ENCODE data around the gene CSNK1D.

DNA sequence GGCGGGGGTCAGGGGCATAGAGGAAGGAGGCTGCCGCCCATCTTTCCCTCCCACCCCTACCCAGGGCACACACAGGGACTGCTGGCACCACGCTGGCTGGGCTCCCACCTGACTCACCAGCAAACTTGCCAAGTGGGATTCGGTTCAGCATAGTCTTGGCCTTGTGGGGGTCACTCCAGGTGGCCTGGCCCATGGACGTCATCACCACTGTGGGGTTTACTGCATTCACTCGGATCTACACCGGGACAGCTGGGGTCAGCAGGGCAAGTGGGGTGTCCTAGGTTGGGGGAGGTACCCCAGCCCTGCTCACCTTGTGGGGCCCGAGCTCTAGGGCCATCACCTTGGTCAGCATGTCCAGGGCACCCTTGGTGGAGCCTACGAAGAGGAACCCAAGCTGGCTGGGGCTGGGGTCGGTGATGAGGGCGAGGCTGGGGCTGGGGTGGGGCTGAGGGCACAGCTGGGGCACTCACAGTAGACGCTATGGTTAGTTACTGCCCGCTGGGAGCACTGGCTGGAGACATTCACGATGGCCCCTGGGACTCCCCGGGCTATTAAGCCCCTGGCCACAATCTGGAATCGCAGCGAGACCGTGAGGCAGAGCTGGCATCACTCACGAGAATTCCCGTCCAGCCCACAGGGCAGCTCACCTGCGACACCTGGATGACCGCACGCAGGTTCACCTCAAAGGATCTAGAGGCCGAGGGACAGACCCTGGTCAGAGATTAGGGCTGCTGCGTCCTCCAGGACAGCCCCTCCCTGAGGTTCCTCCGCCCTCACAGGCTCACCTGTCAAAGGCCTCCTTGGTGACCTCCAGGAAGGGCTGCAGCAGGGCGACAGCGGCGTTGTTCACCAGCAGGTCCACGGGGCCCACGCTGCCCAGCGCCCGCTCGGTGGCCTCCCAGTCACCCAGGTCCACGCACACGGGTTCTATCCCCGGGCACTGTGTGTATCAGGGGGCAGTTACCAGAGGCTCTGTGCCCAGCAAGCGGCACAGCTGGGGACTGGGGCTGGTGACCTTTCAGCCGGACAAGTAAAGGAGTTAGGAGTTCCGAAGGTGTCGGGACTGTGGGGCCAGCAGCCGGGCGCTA is 1.1 kb downstream of the DCXR start:
- PRO-cap, 3 experiments = peak in 1 of 3 experiments; most common minus-strand start position 1,003 of the sequence (in 1)
- RAMPAGE, long total RNA, 4 experiments = start-site peak on the minus strand in 1 of 4 experiments, centred at position 897 of the sequence, 8 reads per replicate
- RRBS = 2% methylated on average over 5 of the region's 43 CpGs

DNA sequence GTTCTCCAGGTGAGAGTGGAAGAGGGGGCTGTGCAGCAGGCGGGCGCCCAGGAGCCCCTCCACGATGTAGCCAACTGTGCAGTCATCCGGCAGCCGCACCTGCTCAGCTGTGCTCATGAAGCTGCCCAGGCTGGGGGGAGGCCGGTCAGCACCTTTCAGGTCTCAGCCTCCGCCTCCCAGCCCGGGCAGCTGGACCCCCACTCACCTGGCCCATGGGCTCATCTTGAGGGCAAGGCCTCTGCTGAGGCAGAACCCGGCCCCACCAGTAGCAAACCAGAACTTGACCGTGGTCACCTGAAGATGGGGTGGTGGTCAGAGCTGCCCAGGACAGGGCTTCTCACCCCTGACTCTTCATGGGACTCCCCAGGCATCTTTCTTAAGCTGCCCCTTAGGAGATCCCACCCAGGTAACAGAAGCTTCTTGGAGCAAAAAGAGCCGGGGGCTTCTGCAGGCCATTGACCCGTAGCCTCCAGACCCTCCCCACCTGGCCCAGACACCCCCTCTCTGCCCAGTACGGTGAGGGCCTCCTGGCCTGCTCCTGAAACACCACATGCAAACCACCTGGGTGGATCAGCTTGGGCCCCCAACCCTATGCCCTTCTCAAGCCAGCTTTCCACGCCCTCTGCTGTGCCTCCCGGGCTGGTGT is 1.8 kb downstream of the RFNG start:
- PRO-cap, 3 experiments = no peak in any of the 3 experiments
- RAMPAGE, long total RNA, 4 experiments = no peak in any of the 4 experiments
- RRBS = 92% methylated on average over 6 of the region's 15 CpGs

GRCh38 chr17:82050581-82051234 is 903 bp downstream of the RFNG start:
- PRO-cap, 3 experiments = peak in 2 of 3 experiments; most common plus-strand start chr17:82051160 (in 1)
- RAMPAGE, long total RNA, 4 experiments = start-site peak on the plus strand in 2 of 4 experiments, at chr17:82050948-82051210 at its widest, 11 to 19 reads per replicate
- RRBS = 8% methylated on average over 8 of the region's 42 CpGs

- PRO-cap, 3 experiments = no peak in any of the 3 experiments
- RAMPAGE, long total RNA, 4 experiments = no peak in any of the 4 experiments
- RRBS = 95% methylated on average over 10 of the region's 47 CpGs
Measured at GRCh38 chr17:82080695-82081454, 15.3 kb upstream of the DUS1L start.

- PRO-cap, 3 experiments = no peak in any of the 3 experiments
- RAMPAGE, long total RNA, 4 experiments = no peak in any of the 4 experiments
- RRBS = no CpG with 5 or more reads among the region's 21 CpGs
Measured at GRCh38 chr17:82089438-82089945, 8.5 kb downstream of the FASN start.

GRCh38 chr17:82096032-82096857 is 1.8 kb downstream of the FASN start:
- PRO-cap, 3 experiments = peak in 1 of 3 experiments; most common plus-strand start chr17:82096214 (in 1)
- RAMPAGE, long total RNA, 4 experiments = no peak in any of the 4 experiments
- RRBS = 90% methylated on average over 4 of the region's 33 CpGs

DNA sequence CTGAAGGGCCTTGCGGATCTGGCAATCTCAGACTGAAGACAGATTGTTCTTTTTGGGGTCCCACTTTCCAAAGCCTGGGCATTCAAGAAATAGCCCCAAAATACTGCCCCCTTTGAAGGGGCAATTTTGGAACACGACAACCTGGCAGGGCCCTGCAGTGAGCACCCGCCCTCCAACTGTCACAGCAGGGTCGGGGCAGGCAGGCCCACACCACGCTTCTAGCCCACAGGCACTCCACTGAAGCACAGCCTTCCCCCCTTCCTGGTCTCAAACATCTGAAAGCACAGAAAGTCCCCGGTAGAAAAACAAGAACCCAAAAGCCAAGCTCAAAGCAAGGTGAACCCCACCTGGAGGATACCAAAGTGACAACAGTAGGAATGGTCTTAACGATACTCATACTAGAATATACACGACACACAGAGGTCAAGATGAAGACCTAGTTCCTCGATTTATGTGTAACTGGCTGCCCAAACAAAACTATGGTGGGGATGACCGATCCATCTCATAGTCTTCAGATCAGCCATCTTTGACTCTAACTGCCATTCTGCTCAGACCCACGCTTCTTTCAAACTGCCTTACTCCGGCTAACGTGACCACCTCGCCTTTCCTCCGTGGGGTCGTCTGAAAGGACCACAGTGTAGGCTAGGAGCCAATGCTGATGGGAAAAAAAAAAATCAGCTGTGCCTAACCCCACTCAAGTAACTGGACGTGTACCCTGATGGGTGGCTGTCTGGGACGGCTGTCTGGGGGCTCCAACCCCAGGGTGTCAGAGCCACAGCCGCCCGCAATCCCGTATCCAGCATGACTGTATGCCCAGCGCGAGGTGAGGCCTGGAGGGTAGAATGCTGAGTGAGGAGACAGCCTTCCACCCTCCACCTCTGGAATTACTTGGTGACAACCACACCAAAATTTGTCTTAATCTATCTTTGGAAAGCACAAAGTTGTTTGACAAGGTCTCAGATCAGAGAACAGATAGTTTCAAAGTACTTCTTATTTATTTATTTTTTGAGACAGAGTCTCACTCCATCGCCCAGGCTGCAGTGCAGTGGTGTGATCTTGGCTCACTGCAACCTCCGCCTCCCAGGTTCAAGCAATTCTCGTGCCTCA is 3.1 kb downstream of the CSNK1D start:
- PRO-cap, 3 experiments = peak in 1 of 3 experiments; most common minus-strand start position 620 of the sequence (in 1)
- RAMPAGE, long total RNA, 4 experiments = no peak in any of the 4 experiments
- RRBS = no CpG with 5 or more reads among the region's 26 CpGs

DNA sequence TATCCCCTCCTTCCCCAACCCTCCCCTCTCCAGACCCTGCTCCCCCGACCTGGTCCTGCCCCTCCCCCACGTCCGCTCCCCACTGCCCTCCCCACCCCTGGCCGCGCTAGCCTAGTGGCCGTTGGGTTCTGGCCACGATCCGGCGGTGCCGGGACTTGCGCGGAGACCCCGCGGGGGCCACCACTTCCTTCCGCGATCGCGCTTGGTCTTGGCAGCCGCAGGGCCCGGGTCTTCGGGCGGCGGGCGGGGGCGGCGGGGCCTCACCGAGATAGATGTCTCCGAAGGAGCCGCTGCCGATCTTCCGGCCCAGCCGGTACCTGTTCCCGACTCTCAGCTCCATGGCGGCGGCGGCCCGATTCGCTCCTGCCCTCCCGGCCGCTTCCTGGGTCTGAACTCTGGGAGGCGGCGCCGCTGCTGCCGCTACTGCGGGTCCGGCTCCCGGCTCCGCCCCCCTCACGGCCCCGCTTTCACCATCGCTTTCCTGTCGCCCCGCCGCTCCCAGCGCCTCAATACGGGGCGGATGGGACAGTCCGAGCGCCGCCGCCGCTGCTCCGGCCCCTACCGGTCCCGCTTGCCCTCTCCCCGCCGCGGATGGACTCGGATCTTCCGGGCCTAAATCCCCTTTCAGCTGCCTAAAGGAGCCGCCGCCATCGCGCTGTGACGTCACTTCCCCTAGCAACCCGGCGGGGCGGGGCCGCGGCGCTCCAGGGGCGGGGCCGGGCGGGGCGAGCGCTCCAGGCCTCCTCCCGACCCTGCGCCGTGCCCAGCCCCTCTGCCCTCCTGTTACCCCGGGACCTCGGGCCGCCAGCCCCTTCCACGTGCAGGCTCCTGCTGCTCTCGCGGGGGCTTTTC is at the start of gene CSNK1D:
TSS of gene CSNK1D (minus strand) at position 659 of the 852 bp plus-strand sequence.
- PRO-cap, 3 experiments = peak in 3 of 3 experiments; most common plus-strand start position 737 of the sequence (in 1); most common minus-strand start position 390 of the sequence (in 3)
- RAMPAGE, long total RNA, 4 experiments = start-site peak on the plus strand in 2 of 4 experiments, centred at positions 734 to 749 of the sequence, 10 to 16 reads per replicate; start-site peak on the minus strand in 4 of 4 experiments, centred at positions 375 to 660 of the sequence, 21 to 463 reads per replicate
- RRBS = 2% methylated on average over 67 of the region's 95 CpGs

DNA sequence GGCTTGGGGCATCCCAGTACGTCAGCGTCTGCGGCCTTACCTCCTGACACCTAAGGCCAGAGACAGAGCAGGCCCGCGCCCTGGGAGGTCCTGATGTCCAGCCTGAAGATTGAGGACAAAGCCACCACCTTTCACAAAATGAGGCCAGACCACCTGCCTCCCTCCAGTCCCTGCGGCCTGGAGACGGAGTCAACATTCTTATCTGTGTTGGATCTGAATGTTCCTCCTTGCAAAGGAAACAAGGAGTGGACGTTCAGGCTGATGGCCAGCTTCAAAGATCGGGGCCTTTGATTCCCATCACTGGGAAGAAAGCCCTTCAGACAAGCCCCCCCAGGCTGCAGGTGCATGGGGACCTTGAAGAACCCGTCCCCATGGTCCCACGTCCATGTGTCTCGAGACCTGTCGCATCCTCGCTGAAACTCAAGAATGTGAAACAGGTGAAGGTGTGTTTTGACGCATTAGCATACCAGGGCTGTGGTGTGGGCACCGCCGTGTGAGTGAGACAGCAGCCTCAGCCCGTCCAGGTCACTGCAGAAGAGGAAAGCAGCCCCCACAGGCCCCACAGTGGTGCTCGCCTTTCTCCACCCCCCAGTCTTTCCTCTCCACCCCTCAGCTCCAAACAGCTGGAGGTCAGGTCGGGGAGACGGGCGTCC is 673 bp upstream of the CSNK1D start:
- PRO-cap, 3 experiments = no peak in any of the 3 experiments
- RAMPAGE, long total RNA, 4 experiments = no peak in any of the 4 experiments
- RRBS = no CpG with 5 or more reads among the region's 22 CpGs

GRCh38 chr17:82297285-82297803 is 20.1 kb downstream of the CD7 start:
- PRO-cap, 3 experiments = peak in 3 of 3 experiments; most common plus-strand start chr17:82297557 (in 2); most common minus-strand start chr17:82297462 (in 2)
- RAMPAGE, long total RNA, 4 experiments = no peak in any of the 4 experiments
- RRBS = no CpG with 5 or more reads among the region's 19 CpGs

- PRO-cap, 3 experiments = peak in 1 of 3 experiments; most common plus-strand start chr17:82443960 (in 1)
- RAMPAGE, long total RNA, 4 experiments = no peak in any of the 4 experiments
- RRBS = 31% methylated on average over 1 of the region's 17 CpGs
Measured at GRCh38 chr17:82443849-82444143, 6.8 kb downstream of the CYBC1 start.

DNA sequence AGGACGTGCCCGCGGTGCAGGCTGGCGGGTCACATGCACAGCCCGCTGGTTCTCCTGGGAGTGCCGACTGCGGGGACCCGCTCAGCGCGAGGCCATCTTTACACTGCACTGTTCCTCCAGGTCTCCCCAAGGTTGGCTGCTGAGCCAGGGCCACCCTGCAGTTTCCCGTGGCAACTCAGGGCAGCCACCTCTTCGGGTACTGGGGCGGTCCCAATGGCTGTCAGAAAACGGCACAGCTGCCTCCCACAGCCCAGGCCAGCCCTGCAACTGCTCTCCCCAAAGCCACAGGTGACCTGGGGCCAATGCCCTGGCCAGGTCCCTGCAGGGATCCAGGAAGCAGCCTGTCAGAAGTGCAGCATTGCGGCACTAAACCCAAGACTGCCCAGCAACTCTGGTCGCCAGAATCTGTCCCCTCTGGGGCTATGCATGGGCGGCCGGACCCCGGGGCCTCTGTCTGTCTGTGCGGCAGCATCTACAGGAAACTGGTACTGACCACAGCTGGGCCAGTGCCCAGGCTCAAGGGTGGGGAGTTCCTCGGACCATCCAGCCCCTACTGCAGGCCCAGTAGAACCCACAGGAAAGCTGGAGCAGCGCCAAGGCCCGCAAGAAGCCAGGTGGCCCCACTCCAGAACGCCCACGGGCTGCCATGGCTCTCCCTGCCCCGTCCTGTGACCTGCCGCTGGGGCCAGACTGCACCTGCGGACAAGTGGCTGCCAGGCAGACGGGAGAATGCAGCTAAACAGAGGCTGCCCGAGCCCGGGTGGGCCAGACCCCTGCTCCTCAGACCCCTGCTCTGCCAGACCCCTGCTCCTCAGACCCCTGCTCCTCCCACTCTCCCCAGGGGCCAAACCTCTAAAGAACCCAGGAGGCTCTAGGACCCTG is 5.5 kb downstream of the CYBC1 start:
- PRO-cap, 3 experiments = no peak in any of the 3 experiments
- RAMPAGE, long total RNA, 4 experiments = no peak in any of the 4 experiments
- RRBS = no CpG with 5 or more reads among the region's 31 CpGs

- PRO-cap, 3 experiments = peak in 3 of 3 experiments; most common plus-strand start chr17:82528962 (in 2); most common minus-strand start chr17:82528932 (in 2)
- RAMPAGE, long total RNA, 4 experiments = no peak in any of the 4 experiments
- RRBS = no CpG with 5 or more reads among the region's 15 CpGs
Measured at GRCh38 chr17:82528674-82529311, 9.3 kb downstream of the FOXK2 start.

- PRO-cap, 3 experiments = no peak in any of the 3 experiments
- RAMPAGE, long total RNA, 4 experiments = no peak in any of the 4 experiments
- RRBS = no CpG with 5 or more reads among the region's 11 CpGs
Measured at GRCh38 chr17:82544976-82545460, 25.5 kb downstream of the FOXK2 start.

DNA sequence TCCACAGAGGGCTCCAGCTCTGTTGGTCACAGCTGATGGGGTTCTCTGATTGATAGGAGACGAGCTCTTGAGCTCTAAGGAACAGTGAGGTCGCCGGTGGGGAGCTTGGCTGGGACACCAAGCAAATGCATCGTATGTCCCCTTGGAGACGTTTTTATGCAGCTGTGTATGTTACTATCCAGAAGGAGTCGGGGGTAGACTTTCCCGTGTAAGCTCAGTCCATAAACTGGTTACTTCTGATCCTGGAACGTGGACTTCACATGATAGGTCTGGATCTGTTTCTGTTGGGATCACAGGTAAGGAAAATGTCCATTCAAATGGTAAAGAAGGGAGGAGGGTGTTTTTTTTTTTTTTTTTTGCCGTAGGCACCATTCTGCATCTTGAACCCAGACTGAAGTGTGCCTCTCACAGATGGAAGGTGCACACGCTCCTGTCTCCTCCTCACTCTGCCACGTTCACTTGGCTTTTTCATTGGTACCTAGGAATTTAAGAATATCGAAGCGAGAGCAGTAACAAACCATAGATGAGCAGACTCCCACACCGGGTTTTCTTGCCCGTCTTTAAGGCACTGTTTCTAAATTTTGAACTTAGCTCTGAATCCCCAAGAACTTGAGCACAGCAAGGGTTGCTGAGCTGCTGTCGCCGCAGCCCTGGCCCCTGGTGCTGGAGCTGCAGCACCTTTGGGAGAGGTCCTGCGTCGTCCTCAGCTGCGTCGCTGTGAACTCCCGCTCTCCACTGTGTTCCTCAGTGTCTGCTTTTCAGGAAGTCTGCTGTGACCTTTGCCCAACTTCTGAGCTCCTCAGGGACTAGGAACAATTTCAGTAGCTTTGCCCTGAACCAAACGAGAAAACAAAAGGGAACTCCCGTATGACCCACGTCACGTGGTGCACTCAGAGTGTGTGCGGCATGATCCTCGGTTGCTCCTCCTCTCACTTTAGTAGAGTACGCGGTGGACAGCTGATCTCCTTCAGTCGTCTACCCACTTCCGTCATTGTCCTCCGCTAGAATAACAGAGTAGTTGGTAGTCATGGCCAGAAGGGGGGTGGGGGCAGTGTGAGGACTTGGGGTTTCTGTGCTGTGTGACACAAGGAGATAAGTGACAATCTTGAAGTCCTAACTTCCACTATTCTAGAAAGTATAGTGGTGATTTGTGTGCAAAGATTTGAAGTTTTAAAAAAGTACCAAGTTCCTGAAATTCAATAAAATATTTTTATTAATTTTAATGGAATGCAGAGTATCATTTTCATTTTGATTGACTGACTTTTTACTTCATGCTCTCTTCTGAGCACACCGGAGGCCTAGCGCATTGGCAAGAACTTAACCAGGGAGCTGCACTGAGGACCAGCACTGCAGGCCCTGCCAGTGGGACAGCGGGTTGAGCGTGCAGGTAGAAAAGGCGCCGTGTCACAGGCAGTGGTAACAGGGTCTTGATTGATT is 44.3 kb downstream of the WDR45B start:
- PRO-cap, 3 experiments = peak in 3 of 3 experiments; most common plus-strand start position 932 of the sequence (in 2); most common minus-strand start position 719 of the sequence (in 3)
- RAMPAGE, long total RNA, 4 experiments = no peak in any of the 4 experiments
- RRBS = no CpG with 5 or more reads among the region's 39 CpGs

DNA sequence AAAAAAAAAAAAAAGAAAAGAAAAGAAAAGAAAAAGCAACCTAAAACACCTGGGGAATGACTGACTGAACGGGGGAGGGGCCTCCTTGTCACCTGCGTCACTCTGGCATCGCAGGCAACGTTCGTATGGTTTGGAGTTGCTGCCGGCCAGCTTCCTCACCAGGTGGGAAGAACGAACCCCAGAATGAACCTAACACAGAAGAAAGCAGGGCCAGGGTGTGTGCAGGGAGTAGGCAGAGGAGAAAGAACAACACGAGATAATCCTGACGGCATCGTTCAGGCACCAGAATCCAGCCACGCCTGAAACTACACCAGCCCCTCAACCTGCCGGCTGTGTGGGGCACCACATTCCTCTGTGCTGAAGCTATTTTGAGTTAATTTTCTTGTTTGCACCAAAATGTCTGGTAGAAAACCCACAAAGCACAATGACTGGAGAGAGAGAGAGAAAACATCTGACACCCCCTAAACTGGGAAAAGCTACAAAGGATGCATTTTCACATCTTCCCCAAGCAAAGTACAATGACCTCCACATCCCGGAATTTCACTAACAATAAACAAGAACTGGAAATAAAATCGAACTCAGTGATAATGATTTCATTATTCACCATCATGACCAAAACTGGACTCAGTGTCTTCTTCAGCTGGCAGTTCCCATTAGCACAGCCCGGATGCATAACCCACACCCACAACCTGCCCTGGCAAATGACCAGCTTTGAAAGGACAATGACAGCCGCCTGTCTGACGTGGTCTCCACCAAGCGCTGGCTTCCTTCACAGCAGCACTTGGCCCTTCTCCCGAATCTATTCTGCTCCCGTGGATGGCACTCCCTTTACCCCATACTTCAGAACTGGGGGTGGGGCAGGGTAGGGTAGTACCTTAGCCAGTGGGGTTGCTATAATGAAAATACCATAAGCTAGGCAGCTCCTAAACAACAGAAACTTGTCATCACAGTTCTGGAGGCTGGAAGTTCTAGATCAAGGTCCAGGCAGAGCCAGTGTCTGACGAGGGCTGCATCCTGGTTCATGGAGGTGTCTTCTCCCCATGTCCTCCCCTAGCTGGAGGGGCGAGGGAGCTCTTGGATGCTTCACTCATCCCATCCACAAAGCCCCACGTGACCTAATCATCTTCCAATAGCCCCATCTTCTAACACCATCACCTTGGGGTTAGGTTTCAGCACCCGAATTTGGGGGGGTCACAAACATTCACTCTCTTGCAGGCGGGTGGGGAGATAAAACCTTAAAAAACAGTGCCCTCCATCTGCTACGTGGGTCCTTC is 23.4 kb downstream of the RAB40B start:
- PRO-cap, 3 experiments = no peak in any of the 3 experiments
- RAMPAGE, long total RNA, 4 experiments = no peak in any of the 4 experiments
- RRBS = 100% methylated on average over 1 of the region's 26 CpGs

DNA sequence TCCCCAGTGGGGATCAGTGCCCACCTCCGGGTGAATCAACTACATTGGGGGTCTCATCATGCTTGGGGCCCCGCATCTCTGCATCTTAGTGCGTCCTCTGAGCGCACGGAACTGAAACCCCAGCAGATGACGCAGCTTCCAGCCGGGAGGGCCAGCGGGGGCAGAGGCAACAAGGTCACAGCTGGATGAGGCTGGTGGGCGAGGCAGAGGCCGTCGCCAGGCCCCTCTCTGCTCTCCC is 4.4 kb upstream of the RAB40B start:
- PRO-cap, 3 experiments = no peak in any of the 3 experiments
- RAMPAGE, long total RNA, 4 experiments = no peak in any of the 4 experiments
- RRBS = 93% methylated on average over 2 of the region's 11 CpGs

DNA sequence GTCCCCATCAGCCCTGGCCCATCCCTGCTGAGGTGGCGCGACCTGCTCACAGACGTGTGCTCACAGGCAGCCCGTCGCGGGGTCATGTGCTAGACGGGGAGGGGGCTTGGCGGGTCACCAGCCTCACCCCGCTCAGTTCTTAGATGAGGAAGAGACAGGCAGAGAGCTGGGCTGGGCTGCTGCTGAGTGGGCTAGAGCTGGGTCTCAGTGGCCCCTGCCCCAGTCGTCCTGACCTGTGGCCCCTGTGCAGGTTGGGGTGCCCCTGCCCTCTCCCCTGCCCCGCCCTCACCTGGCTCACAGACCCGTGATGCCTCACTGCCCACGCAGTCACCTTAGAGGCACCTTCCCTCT is 37.4 kb downstream of the TBCD start:
- PRO-cap, 3 experiments = no peak in any of the 3 experiments
- RAMPAGE, long total RNA, 4 experiments = no peak in any of the 4 experiments
- RRBS = no CpG with 5 or more reads among the region's 13 CpGs

- PRO-cap, 3 experiments = no peak in any of the 3 experiments
- RAMPAGE, long total RNA, 4 experiments = no peak in any of the 4 experiments
- RRBS = no CpG with 5 or more reads among the region's 4 CpGs
Measured at GRCh38 chr17:82808555-82808995, 31.2 kb downstream of the ZNF750 start.

- PRO-cap, 3 experiments = no peak in any of the 3 experiments
- RAMPAGE, long total RNA, 4 experiments = no peak in any of the 4 experiments
- RRBS = 95% methylated on average over 5 of the region's 25 CpGs
Measured at GRCh38 chr17:82858185-82859057, 18.6 kb upstream of the ZNF750 start.